Keratinocyte (primary cell): ENCODE results near the genes METTL7B, GDF11, ORMDL2, SUOX, RNF41 and PTGES3.

CAGE:
- cytosol, long polyA minus RNA, result no peak
- cytosol, long polyA plus RNA, result no peak
- long polyA plus RNA, result no peak
- nucleus, long polyA minus RNA, result no peak
- nucleus, long polyA plus RNA, result no peak
These were observed at the start of gene METTL7B for GRCh38 chr12:55680850-55682010. TSS of gene METTL7B (plus strand) at chr12:55681736.

GRCh38 chr12:55706697-55707099, 1.0 kb downstream of the ITGA7 start:
CAGE:
- cytosol, long polyA minus RNA, result no peak
- cytosol, long polyA plus RNA, result no peak
- long polyA plus RNA, result no peak
- nucleus, long polyA minus RNA, result no peak
- nucleus, long polyA plus RNA, result no peak

DNA sequence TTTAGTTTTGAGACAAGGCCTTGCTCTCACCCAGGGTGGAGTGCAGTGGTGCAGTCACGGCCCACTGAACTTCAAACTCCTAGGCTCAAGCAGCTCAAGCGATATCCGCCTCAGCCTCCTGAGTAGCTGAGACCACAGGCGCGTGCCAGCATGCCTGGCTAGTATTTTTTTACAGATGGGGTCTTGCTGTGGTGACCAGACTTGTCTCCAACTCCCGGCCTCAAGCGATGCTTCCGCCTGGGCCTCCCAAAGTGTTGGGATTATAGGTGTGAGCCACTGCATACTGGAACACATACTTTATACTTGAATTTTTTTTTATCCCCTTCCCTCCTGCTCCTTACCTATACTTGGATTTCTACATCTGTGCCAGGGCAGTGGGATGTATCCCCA, 2.8 kb downstream of the RDH5 start:
CAGE:
- cytosol, long polyA minus RNA, result no peak
- cytosol, long polyA plus RNA, result no peak
- long polyA plus RNA, result no peak
- nucleus, long polyA minus RNA, result no peak
- nucleus, long polyA plus RNA, result no peak

CAGE:
- cytosol, long polyA minus RNA, result no peak
- cytosol, long polyA plus RNA, result no peak
- long polyA plus RNA, result no peak
- nucleus, long polyA minus RNA, result no peak
- nucleus, long polyA plus RNA, result no peak
These were observed at the start of gene GDF11 for GRCh38 chr12:55742824-55743238. TSS of gene GDF11 (plus strand) at chr12:55743122.

GRCh38 chr12:55817911-55819016, at the start of gene ORMDL2:
TSS of gene ORMDL2 (plus strand) at chr12:55818041.
CAGE:
- cytosol, long polyA minus RNA, result start-site peak on the plus strand at chr12:55818062-55818087, 139 reads
- cytosol, long polyA plus RNA, result start-site peak on the plus strand at chr12:55818032-55818098, 1,527 and 489 reads in 2 replicates
- long polyA plus RNA, result start-site peak on the plus strand at chr12:55818043-55818097, 1,834 and 1,323 reads in 2 replicates
- nucleus, long polyA minus RNA, result start-site peak on the plus strand at chr12:55818044-55818087, 105 reads
- nucleus, long polyA plus RNA, result start-site peak on the plus strand at chr12:55818043-55818115, 911 and 1,336 reads in 2 replicates

GRCh38 chr12:55856805-55857383, 14.2 kb upstream of the MMP19 start:
CAGE:
- cytosol, long polyA minus RNA, result no peak
- cytosol, long polyA plus RNA, result no peak
- long polyA plus RNA, result no peak
- nucleus, long polyA minus RNA, result no peak
- nucleus, long polyA plus RNA, result no peak

CAGE:
- cytosol, long polyA minus RNA, result no peak
- cytosol, long polyA plus RNA, result no peak
- long polyA plus RNA, result start-site peak on the minus strand at chr12:55953979-55954012, 25 and 18 reads in 2 replicates
- nucleus, long polyA minus RNA, result start-site peak on the plus strand at chr12:55953874-55953880, 51 reads; start-site peak on the plus strand at chr12:55953978-55953996, 17 reads
- nucleus, long polyA plus RNA, result start-site peak on the minus strand at chr12:55953687-55953757, 6 and 11 reads in 2 replicates; start-site peak on the plus strand at chr12:55953770-55953976, 4,528 and 1,512 reads in 2 replicates; start-site peak on the minus strand at chr12:55953948-55954009, 53 and 83 reads in 2 replicates
These were observed 12.1 kb downstream of the PMEL start for GRCh38 chr12:55953401-55954522.

DNA sequence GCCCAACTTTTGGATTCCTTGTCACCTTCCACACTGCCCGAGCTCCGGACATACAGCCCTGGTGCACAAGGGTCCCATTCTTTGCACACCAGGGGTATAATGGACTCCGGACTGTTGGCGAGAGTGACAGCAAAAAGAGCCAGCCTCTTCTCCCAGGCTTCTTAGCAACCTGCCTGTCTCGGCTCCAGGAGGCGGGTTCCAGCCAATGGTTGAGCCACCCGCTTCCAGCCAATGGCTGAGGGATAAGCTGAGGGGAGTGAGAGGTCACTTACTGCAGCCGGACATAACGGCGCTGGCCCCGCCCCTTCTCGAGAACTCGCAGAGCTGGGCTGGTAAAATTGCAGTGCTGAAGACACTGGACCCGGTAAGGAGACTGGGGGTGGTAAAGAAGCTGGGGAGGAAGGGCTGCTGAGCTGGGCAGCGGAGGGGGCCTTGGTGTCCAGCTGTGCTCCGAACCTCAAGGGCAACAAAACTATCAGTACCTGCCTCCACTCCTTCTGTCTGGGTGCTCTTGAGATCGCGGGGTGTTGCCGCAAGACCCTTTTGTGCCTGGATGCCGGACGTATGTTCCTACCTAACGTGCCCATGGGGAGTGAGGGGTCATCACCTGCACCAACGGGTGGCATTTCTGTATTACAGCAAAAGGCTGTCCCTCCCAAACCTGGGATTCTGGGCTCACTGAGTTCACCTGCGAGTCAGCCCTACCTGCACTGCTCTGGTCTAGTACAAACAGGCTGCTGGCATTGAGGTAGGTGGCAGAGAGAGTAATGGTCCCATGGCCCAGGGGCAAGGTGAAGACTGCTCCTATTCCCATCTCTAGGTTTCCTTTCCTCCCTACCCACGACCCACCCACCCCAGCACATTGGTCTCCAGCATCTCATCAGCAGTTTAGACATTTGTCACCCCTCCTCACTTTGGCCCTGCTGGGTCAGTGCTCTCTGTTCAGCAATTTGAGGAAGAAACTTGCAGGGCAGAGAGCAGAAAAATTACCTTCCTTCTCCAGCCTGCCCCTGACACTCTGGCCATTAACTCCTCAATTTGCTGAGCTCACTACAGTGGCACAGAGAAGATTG, at the start of gene SUOX:
Gene SUOX (plus strand): TSS at position 301 of the 1,073 bp plus-strand sequence.
CAGE:
- cytosol, long polyA minus RNA, result no peak
- cytosol, long polyA plus RNA, result no peak
- long polyA plus RNA, result no peak
- nucleus, long polyA minus RNA, result no peak
- nucleus, long polyA plus RNA, result start-site peak on the plus strand centred at position 319 of the sequence, 61 bp wide, 113 and 103 reads in 2 replicates

DNA sequence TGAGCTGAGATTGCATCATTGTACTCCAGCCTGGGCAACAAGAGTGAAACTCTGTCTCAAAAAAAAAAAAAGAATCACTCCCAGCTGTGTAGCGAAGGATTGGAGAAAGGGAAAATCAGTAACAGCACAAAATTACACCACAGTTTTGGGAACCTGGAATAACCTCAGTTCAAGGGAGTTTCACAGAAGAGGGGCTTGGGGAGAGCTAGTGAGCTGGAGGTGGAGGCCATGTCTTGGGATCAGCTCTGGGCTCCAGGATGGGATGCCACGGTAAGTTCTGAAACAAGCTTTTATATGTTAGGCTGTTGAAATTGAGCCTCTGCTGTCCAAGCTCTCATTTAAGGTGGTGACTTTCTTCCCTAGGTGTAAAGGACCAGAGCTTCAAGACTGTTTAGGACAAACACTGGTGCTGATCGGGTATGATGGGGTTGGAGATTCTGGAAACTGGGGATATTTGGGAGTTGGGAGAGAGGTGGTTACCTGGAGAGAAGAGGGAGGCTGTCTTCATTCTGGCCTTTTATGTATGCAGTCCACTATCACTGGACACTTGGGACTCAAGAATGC, 9.4 kb upstream of the PA2G4 start:
CAGE:
- cytosol, long polyA minus RNA, result no peak
- cytosol, long polyA plus RNA, result no peak
- long polyA plus RNA, result no peak
- nucleus, long polyA minus RNA, result no peak
- nucleus, long polyA plus RNA, result no peak

CAGE:
- cytosol, long polyA minus RNA, result start-site peak on the plus strand at chr12:56110859-56110905, 6 reads
- cytosol, long polyA plus RNA, result no peak
- long polyA plus RNA, result no peak
- nucleus, long polyA minus RNA, result no peak
- nucleus, long polyA plus RNA, result no peak
These were observed 5.7 kb upstream of the RPL41 start for GRCh38 chr12:56110506-56111428.

GRCh38 chr12:56122473-56123068, 4.5 kb downstream of the ZC3H10 start:
CAGE:
- cytosol, long polyA minus RNA, result no peak
- cytosol, long polyA plus RNA, result no peak
- long polyA plus RNA, result no peak
- nucleus, long polyA minus RNA, result no peak
- nucleus, long polyA plus RNA, result no peak

DNA sequence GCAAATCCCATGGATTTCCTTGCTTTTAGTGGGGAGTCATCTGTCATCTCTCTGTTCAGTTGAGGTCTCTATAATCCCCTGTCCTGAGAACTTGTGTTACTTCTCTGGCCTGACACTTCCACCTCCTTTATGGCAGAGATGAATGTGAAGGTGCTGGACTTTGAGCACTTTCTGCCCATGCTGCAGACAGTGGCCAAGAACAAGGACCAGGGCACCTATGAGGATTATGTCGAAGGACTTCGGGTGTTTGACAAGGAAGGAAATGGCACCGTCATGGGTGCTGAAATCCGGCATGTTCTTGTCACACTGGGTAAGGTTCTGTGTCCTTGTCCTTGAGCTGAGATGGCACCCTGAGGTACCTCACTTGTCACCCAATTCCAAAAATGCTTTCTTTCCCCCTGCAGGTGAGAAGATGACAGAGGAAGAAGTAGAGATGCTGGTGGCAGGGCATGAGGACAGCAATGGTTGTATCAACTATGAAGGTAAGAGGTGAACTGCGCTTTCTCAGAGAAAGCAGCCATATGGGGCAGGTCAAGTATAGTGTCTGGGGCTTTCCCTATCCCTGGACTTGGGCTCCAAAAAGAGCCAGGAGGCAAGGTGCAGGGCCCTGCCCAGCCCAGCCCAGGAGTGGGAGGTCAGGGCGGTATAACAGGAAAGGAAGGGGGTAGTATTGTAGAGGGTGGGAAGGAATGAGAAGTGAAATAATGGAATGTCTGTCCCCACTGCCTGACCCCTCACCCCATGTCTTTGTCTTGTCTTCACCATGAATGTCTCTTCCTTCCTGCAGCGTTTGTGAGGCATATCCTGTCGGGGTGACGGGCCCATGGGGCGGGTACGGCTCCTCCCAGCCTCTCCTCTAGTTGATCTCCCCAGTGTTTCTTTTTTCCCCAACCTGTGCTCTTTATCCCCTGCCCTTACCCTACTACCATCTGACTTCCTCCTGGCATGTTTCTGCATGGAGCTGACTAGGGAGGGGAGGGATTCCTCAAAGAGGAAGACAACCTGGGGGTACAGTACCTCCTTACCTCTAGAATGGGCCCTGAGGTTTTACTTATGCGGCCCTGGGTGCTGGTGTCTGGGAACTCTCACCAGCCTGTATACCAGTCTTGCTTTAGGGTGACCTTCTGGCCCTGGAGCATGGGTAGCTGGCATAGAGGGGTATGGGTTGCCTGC, 2.1 kb downstream of the MYL6 start:
CAGE:
- cytosol, long polyA minus RNA, result no peak
- cytosol, long polyA plus RNA, result no peak
- long polyA plus RNA, result no peak
- nucleus, long polyA minus RNA, result start-site peak on the minus strand centred at position 436 of the sequence, 73 bp wide, 12 reads
- nucleus, long polyA plus RNA, result no peak

DNA sequence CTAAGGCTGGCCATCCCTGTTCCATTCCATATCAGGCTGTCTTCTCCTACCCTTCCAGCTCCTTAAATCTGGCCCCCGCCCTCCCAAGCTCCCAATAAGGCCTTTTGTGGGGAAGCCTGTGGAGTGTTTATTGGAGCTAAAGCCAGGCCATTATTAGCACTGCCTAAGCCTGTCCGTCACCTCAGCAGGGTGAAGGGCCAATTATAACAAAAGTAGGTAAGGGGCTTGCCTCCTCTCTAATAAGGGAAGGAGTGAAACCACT, 3.6 kb downstream of the MYL6 start:
CAGE:
- cytosol, long polyA minus RNA, result no peak
- cytosol, long polyA plus RNA, result no peak
- long polyA plus RNA, result no peak
- nucleus, long polyA minus RNA, result no peak
- nucleus, long polyA plus RNA, result no peak

DNA sequence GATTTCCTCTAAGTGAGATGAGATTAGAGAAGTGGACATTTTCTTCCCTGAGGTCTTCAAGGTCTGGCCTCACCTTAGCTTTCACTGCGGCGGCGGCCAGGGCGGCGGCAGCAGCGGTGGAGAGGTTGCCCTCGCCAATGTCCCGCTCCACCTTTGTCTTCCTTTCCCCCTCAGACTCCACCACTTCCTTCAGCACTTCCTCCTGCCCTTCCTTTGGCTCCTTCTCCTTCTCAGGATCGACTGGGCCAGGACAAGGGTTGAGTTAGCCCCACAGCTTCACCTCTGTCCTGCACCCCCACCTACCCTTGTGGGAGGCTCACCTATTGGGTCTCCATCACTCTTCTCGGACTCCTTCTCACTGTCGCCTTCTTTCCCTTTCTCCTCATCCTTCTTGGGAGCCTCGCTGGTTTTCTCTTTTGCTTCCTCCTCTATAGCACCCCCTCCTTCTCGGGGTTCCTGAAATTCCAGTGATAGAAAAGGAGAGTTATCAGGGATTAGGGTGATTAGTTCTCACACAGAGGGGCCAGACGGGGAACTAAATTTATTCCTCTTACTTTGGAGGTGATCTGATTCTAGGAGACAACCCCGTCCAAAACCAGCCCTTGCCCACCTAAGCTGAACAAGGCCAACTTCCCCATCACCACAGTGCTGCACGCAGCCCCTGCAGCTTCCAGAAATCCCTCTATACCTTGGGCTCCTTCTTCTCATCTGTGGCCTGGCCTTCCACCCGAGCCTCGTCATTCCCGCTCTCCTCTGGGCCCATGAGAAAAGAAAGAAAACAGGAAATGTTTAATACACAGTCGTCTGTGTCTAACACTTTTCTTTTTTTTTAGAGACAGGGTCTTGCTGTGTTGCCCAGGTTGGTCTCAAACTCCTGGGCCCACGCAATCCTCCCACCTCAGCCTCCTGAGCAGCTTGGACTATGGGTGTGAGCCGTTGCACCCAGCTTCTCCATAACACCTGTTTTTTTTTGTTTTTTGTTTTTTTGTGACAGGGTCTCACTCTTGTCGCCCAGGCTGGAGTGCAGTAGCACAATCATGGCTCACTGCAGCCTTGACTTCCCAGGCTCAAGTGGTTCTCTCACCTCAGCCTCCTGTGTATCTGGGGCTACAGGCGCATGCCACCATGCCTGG, 11.7 kb downstream of the MYL6 start:
CAGE:
- cytosol, long polyA minus RNA, result no peak
- cytosol, long polyA plus RNA, result no peak
- long polyA plus RNA, result start-site peak on the minus strand centred at position 433 of the sequence, 33 bp wide, 21 and 25 reads in 2 replicates; start-site peak on the minus strand centred at position 723 of the sequence, 57 bp wide, 22 and 22 reads in 2 replicates
- nucleus, long polyA minus RNA, result start-site peak on the minus strand centred at position 126 of the sequence, 161 bp wide, 9 reads; start-site peak on the minus strand centred at position 446 of the sequence, 213 bp wide, 14 reads
- nucleus, long polyA plus RNA, result no peak

DNA sequence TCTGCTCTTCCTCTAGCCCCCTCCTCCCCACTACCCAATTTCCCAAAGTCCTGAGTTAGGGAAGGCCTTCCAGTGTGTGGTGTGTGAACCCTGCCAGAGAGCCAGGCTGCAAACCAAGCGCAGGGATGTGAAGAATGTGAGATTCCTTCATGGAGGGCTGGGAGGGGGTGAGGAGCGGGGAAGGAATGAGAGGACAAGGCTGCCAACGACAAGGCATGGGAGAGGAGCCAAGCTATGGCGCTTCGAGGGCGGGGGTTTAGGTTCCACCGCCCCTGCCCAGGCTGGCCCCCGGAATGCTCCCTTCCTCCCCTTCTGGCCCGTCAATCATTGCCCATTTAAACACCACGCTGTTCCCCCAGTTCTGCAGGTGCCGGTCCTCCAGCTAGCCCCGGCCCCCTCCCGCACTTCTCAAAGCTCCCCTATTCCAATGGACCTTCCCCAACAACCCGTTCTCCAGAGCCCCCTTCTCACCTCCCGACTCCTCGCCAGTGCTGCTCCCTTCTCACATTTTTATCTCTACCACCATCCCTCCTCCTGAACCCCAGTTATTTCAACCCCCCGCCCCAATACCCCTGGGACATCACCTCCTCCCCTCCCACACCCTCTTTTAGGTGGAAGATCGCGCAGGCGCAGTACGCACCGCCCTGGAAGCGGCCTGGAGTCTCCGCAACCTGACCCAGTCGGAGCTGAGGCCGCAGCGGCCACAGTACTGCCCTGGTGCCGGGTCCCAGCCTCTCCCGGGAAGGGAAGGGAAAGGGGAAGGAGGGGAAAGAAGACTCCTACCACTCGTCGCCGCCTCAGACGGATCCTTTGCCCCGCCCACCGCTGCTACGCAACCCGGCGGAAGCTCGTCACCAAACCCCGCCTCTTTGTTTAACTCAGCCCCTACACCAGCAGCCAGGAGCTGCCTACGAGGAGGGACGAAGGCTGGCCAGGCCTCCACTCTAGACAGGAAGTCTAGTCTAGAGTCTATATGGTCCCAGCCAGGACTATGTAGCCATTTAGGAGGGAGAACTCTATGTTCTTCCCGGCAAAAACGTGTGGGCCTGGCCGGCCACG, at the start of gene RNF41:
Gene RNF41 (minus strand): TSS at position 803 of the 1,059 bp plus-strand sequence.
CAGE:
- cytosol, long polyA minus RNA, result no peak
- cytosol, long polyA plus RNA, result no peak
- long polyA plus RNA, result start-site peak on the plus strand centred at position 916 of the sequence, 101 bp wide, 45 and 46 reads in 2 replicates
- nucleus, long polyA minus RNA, result start-site peak on the minus strand centred at position 793 of the sequence, 76 bp wide, 17 reads
- nucleus, long polyA plus RNA, result no peak

CAGE:
- cytosol, long polyA minus RNA, result no peak
- cytosol, long polyA plus RNA, result no peak
- long polyA plus RNA, result no peak
- nucleus, long polyA minus RNA, result no peak
- nucleus, long polyA plus RNA, result no peak
These were observed 1.3 kb downstream of the SPRYD4 start for GRCh38 chr12:56469637-56470060.

GRCh38 chr12:56598660-56599459, 31.3 kb downstream of the BAZ2A start:
CAGE:
- cytosol, long polyA minus RNA, result no peak
- cytosol, long polyA plus RNA, result no peak
- long polyA plus RNA, result no peak
- nucleus, long polyA minus RNA, result no peak
- nucleus, long polyA plus RNA, result no peak

DNA sequence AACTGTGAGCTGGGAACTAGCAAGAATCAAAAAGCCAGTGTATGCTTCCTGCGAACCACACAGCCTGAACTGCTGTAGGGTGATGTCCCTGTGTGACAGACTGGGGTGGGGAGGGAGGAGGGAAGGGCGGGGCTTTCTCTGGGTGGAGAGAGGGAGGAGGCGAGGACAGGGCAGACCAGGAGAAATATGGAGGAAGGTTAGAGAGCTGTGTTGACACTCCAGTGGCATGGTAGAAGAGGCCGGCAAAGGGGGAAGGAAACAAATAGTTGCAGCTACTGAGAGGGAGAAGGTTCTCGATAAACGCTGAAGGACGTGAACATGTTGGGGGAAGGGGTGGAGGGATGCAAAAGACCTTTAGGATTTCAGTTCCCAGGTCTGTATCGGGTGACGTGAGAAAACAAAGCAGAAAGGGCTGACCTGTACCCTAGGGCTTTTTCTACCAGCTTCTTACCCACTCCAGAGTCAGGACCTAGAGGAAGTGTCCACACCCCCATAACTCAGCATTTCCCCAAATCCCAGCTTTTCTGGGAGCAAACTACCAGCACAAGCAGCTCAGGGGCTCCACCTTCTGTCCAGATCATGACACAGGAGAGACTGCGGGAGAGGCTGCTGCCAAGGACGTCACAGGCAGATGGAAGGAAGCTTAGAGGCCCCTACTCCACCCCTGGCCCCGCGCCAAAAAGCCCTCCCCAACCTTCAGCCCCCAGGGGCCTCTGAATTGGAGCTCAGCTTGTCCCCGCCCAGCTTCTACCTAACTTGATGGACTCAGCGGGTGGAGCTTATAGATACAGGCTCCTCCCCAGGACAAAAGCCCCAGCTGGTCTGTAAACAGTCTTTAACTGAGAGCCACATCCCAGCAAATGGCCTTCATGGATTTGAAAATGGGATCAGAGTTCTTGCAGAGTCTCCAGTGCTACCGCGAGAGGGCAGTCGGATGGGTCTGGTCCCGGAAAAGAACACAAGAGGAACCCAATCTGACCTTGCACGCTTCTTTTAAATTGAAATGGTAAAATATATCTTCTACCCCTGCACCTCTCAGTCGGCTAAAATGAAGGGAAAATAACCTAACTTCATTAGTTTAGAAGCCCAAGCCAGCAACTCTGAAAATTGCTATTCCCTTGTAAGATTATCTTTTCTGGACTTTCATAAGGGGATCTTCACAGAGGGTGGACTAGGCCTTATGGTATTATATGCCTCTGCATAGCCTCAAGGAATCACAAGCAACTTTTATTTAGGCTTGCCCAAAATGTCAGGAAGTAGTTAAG, 6.6 kb upstream of the BAZ2A start:
CAGE:
- cytosol, long polyA minus RNA, result start-site peak on the minus strand centred at position 96 of the sequence, 24 bp wide, 200 reads
- cytosol, long polyA plus RNA, result start-site peak on the minus strand centred at position 68 of the sequence, 81 bp wide, 16 and 121 reads in 2 replicates
- long polyA plus RNA, result start-site peak on the minus strand centred at position 37 of the sequence, 79 bp wide, 249 and 628 reads in 2 replicates
- nucleus, long polyA minus RNA, result start-site peak on the minus strand centred at position 62 of the sequence, 59 bp wide, 364 reads
- nucleus, long polyA plus RNA, result start-site peak on the minus strand centred at position 59 of the sequence, 40 bp wide, 264 and 455 reads in 2 replicates

CAGE:
- cytosol, long polyA minus RNA, result no peak
- cytosol, long polyA plus RNA, result no peak
- long polyA plus RNA, result no peak
- nucleus, long polyA minus RNA, result no peak
- nucleus, long polyA plus RNA, result no peak
These were observed 5.5 kb downstream of the PTGES3 start for GRCh38 chr12:56682255-56683286.

CAGE:
- cytosol, long polyA minus RNA, result no peak
- cytosol, long polyA plus RNA, result start-site peak on the minus strand at chr12:56688039-56688294, 595 and 117 reads in 2 replicates
- long polyA plus RNA, result start-site peak on the minus strand at chr12:56688119-56688306, 398 and 321 reads in 2 replicates
- nucleus, long polyA minus RNA, result start-site peak on the minus strand at chr12:56688222-56688259, 84 reads
- nucleus, long polyA plus RNA, result start-site peak on the minus strand at chr12:56688039-56688294, 322 and 635 reads in 2 replicates
These were observed at the start of gene PTGES3 for GRCh38 chr12:56687713-56688419. TSS of gene PTGES3 (minus strand) at chr12:56688284.